H4 (cell line): ENCODE measurements around the genes GLIS2 and DNAJA3.

DNA sequence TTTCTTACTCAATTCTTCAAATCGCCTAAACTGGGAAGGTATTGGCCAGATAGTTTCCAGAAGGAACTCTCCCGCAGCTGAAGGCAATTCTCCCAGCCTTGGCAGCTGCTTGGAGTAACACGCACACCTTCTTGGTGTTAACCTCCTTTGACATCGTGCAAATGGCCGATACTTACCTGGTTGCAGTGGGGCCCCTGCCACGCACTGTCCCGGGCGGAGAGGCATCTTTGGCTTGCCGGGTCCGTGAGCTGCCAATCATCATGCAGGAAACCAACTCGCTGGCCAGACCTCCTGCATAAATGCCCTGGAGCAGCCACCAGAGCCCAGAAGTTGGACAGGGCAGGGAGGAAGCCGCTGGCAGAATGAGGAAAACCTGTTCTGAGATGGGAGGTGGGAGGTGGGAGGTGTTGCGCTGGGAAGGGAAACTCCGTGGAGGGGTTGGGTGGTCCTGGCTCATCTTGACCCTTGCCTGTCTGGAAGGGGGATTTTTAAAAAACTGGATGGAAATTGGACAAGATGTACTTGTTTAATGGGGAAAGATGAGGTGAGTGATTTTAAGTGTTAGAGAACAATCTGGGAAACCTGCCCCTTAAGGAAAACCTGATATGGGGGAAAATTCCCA lies 41.8 kb upstream of the CREBBP start:
- RAMPAGE, long total RNA = no peak

DNA sequence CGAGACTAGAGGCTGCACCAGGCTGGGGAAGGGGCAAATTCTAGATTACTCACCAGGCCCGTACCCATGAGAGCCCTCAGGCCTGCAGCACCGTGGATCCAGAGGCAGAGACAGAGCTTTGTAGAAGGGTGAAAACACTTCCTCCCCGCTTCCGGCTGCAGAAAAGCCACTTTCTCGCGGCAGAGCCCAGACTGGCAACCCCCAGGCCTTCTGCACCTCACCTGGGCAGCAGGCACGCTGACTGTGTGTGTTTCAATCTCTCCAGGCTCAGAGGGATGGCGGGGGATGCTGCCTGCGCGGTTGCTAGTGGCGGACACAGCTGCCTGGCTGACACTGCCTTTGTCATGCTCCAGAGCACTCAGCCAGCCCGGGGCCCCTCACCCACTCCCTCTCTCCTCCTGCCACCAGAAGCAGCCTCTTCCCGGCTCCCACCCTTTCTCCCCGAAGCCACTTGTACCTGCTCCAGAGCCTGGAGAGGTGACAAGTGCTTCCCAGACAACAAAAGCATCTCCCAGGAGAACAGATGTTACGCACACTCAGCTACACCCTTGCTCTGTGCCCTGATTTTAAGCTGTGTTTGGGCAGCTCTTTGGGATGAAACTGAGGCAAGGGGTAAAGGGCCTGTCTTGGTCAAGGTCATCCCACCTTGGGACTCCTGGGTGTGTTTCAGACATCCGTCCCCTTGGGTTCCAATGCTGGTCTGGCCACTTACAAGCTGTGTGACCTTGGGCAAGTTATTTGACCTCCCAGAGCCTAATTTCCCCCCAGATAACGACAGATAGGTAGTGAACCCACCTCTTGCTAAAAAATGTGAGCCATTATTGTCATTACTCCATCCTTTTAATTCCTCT lies 9.3 kb upstream of the GLIS2 start:
- RAMPAGE, long total RNA = no peak

GRCh38 chr16:4315194-4316213 lies at the start of gene GLIS2:
GLIS2 (plus strand) TSS chr16:4316067.
- RAMPAGE, long total RNA = no peak

- RAMPAGE, long total RNA = no peak
Measured at GRCh38 chr16:4316601-4317501, 984 bp downstream of the GLIS2 start.

- RAMPAGE, long total RNA = no peak
Measured at GRCh38 chr16:4324014-4324612, 8.2 kb downstream of the GLIS2 start.

DNA sequence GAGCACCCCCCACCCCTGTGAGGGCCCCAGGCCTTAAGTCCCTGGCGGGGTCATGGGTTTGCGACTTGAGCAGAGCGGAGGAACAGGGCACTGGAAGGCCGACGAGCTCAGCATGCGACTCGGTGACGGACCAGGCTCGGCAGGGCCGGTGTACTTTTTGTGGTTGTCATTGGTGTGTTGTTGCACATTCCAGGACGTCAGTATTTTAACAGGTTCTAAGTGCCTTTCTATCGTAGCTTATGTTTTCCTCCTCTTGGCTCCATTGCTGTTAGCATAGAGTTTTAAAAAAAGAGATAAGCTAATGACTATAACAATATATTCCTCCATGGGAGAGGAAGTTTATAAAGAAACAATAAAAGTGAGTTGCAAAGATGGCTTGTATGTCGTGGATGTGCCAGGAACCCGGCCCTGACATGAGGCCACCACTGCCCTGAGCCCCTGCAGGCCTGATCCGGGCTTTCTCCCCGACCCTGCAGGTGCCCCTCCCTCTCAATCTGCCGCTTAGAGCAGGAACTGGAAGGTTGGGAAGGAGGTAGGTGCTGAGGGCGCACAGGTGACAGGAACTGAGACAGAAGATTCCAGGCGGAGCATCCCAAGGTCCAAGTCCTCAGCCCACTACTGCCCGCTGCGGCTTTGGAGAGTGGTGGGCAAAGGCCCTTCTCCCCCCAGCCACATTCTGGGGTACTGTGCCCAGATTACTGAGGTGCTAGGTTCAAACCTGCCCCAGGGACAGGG lies 11.7 kb downstream of the PAM16 start:
- RAMPAGE, long total RNA = no peak

- RAMPAGE, long total RNA = no peak
Measured at GRCh38 chr16:4361156-4361606, 10.1 kb upstream of the PAM16 start.

DNA sequence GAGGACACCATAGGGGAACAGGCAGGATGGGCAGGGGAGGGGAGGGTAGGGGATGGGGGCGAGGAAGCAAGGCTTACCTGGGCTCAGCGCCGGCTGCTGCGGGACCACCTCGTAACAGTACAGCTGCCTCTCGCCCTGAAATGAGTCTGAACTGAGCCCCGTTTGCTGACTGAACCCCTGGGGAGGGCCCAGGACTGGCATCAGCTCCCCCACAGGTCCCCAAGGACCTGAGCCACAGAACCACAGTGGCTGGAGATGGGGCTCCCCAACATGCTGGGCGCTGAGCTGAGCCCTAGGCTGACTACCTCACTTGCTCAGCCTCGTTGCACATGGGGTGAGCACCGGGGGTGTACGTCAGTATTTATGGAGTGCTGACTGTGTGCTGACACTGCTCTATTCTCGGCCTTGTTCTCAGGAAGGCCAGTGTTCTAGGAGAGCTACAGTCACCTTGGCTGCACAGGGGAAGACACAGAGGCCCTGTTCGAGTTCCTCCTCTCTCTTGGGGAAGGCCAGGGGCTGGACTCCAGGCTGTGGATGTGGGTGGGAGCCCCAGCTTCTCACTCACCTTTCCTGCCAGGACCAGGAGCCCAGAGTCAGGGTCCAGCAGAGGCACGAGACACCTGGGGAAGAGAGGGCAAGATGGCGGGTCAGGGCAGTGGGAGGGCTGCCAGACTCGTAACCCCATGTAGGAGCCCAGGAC lies 6.6 kb upstream of the VASN start:
- RAMPAGE, long total RNA = no peak

GRCh38 chr16:4377541-4378007 lies 5.9 kb downstream of the VASN start:
- RAMPAGE, long total RNA = no peak

DNA sequence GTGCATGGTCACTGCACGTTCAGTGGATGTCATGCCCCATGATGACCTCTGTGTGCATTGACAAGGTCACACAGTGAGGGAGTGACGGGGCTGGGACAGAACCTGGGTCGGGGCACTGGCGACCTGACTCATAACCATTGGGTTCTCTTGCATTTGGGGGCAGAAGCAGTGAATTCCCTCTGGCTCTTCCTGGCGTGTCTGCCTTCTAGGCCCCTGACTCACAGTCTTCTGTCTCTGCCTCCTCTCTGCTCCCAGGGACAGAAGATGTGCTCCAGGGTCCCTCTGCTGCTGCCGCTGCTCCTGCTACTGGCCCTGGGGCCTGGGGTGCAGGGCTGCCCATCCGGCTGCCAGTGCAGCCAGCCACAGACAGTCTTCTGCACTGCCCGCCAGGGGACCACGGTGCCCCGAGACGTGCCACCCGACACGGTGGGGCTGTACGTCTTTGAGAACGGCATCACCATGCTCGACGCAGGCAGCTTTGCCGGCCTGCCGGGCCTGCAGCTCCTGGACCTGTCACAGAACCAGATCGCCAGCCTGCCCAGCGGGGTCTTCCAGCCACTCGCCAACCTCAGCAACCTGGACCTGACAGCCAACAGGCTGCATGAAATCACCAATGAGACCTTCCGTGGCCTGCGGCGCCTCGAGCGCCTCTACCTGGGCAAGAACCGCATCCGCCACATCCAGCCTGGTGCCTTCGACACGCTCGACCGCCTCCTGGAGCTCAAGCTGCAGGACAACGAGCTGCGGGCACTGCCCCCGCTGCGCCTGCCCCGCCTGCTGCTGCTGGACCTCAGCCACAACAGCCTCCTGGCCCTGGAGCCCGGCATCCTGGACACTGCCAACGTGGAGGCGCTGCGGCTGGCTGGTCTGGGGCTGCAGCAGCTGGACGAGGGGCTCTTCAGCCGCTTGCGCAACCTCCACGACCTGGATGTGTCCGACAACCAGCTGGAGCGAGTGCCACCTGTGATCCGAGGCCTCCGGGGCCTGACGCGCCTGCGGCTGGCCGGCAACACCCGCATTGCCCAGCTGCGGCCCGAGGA lies 9.3 kb downstream of the VASN start:
- RAMPAGE, long total RNA = no peak

DNA sequence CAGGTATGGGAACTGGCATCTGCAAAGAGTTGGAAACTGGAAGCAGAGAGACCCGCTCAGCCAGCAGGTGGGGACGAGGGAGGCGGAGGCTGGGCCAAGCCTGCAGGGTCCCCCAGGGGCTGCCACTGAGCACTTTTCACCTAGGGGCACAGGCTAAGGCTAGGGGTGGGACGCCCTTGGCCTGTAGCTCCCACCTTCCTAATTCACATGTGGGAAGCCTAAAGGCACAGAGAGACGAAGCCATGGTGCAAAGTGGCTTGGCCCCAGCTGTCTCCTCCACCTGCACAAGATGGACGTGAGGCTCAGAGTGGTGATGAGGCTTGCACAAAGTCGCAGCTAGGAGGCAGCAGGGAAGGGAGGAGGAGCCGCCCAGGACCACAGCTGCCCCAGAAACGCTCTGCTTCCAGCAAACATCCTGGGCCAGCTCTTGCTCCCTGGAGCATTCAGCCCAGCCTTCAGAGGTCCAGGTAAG lies 18.9 kb downstream of the VASN start:
- RAMPAGE, long total RNA = no peak

DNA sequence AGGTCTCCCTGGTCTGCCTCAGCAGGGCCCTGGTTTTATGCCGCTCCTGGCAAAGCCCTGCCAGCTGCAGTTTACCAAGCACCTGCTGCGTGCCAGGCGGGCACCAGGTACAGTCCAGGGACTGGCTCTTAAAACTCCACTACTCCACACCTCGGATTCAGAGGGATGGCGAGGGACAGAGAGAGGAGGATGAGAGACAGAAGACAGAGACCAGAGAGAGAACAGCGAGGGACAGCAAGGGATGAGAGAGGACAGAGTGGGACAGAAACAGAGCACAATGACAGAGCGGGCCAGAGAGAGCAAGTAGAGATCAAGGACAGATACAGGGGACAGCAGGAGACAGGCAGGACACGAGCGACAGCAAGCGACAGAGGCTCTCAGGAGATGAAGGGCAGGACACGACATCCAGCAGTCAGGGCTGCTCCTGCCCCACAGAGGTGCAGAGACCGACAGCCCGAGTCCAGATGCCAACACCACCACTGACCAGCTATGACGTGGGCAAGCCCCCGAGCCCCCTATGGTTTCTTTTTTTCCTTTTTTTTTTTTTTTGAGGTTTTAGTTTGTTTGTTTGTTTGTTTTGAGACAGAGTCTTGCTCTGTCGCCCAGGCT lies 14.9 kb downstream of the CORO7 start:
- RAMPAGE, long total RNA = no peak

DNA sequence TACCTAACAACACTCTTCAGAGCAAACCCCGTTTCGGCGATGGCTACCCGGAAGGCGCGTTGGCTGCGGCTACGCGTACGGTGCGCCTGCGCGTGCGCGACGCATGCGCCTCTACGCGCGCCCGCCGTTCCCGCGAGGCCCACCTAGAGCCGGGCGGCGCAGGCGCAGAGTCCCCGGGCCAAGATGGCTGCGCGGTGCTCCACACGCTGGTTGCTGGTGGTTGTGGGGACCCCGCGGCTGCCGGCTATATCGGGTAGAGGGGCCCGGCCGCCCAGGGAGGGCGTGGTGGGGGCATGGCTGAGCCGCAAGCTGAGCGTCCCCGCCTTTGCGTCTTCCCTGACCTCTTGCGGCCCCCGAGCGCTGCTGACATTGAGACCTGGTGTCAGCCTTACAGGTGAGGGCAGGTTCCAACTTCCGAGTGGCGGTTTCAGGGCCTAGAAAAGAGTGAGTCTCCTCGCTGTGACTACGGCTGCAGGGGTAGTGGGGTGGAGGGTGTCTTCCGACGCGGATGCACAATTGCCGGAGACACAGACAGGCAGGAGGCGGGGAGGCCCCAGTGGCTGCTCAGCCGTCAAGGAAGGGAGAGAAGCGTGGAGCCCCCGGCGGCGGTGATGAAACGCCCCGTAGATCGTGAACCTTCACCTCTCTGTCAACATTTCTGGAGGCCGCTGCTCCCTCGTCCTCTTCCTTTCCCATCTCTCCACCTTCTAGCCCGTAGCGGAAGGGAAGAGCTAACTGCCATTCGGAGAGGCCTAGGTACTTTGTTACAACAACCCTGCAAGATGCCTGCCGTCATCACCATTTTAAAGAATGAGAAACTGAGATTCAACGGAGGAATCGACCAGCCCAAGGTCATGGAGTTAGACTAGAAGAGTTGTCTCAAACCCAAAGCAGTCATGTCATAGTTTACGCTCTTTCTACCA lies at the start of gene DNAJA3:
Gene DNAJA3, plus strand, starts transcription at position 170 of the 923 bp plus-strand sequence.
- RAMPAGE, long total RNA = start-site peak on the plus strand centred at position 164 of the sequence, 25 bp wide, 240 reads

- RAMPAGE, long total RNA = no peak
Measured at GRCh38 chr16:4461525-4461729, 13.0 kb downstream of the NMRAL1 start.

DNA sequence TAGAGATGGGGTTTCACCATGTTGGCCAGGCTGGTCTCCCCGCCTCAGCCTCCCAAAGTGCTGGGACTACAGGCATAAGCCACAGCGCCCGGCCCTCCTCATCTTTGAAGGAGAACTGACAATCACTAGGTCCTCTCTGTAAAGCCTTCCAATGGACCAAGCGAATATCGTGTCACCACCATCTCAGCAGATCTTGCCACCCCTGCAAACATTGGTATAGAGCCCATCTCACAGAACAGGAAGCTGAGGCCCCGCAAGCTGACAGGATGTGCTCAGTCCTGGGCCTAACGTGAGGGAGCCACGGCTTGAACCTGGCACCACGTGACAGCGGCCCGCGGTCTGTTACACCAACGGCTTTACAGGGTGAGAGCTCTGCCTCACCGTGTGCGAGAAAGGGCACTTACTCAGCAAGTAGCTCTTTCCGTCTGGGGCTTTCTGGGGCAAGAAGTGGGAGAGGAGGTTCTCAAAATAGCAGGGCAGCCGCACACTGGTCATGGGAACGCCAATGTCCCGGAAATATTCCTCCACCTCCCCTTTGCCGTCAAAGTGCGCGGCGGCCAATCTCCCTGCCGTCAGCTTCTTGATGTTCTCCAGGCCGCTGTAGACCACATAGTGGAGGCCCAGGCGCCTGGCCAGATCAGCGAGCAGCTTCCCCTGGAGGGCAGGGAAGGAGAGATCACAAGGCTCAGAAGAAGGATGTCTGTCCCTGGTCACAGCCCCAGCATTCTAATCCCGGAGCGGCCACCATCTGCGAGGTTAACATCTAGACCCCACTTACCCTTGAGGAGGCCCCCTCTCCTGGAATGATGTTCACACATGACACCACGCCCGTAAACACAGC lies 8.5 kb downstream of the NMRAL1 start:
- RAMPAGE, long total RNA = no peak

DNA sequence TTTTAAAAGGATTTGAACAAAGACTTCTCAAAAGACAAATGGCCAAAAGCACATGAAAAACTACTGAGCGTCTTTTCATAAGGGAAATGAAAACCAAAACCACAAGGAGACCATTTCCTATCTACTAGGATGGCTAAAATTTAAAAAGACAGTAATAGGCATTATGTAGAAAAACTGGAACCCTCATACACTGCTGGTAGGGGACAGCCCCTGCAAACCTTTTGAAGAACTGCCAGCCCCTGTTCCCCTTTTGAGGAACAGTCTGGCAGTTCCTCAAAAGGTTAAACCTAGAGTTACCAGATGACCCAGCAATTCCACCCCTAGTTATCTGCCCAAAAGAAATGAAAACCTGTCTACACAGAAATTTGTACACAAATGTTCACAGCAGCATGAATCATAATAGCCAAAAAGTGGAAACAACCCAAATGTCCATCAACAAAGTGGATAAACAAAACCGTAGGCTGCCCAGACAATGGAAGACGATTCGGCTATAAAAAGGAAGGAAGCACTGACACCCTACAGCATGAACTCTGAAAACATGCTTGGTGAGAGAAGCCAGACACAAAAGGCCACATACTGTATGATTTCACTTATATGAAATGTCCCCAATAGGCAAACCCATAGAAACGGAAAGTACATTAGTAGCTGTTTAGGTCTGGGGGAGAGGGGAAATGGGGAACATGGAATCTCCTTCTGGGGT lies 22.8 kb downstream of the CDIP1 start:
- RAMPAGE, long total RNA = no peak

DNA sequence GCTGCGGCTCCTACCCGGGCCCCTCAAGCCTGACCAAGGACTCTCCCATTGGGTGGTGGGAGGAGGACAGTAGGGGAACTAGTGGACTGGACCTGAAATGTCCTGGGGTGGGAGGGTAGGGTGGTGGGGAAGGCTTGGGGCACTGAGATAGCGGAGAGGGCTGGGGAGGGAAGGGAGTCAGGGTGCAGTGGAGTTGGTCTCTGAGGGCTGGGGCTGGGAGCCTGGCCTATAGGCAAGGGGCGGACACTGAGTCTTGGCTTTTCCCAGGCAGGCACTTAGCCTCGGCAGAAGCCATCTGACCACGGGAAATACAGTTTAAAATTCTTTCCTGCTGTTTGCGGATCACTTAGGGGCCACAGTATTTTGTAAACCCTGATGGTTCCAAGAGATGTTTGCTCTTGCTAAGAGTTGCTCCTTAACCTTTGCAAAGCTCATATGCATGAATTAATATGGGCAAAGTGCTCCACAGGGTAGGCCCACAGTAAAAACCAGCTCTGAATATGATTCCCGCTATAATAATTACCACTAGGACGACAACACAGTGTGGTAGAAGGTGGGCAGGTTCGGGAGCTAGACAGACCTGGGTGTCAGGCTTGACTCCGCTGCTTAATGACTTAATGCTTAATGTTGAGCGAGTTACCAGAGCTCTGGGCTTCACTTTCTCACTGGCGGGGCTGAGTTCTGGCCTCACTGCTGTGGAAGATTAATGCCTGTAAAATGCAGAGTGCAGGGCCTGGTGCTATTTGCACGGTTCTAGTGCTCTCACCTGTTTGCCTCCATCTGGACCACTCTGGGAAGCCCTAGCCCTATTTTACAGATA lies 3.6 kb upstream of the UBALD1 start:
- RAMPAGE, long total RNA = no peak

- RAMPAGE, long total RNA = no peak
Measured at GRCh38 chr16:4647880-4648219, 23.2 kb downstream of the MGRN1 start.

DNA sequence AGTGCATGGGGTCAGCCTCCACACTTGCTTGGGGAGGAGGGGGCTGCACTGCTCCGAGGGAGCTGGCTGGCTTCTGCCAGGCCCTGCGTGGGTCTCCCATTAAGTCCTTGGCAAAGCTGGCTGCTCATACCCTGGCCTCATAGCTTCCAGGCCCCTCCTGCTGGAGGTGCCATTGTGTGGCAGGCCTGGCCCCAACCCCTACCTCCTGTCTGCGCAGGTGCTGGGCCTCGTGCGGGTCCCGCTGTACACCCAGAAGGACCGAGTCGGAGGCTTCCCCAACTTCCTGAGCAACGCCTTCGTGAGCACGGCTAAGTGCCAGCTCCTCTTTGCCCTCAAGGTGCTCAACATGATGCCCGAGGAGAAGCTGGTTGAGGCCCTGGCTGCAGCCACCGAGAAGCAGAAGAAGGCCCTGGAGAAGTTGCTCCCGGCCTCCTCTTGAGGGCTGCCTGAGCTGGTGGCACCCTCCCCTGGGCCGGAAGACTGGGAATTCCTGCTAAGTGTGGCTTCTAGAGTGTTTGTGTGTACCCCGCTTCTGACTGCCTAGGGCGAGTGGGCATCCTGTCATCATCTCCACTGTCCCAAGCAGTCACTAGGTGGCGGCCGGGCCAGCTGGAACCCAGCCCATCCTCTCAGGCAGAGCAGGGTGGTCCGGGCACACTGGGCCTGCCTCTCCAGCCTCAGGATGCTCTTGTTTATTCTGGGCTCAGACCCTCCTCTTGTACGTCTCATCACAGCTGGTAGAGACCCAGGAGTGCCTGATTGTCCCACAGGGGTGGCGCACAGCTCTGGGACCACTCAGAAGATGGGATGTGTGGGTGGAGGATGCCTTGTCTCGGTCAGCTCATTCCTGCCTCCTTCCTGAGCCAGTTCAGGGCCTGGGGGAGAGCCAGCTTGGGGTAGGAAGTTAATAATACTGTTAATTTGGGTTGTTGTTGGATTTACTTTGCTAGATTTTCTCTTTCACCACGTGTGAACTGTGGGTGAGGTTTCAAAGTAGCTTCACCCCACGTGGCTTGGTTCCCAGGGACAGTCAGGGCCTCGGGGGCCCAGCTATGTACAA lies 1.7 kb downstream of the NUDT16L1 start:
- RAMPAGE, long total RNA = no peak

- RAMPAGE, long total RNA = no peak
Measured at GRCh38 chr16:4743155-4743901, 9.0 kb downstream of the DNAAF8 start.